Measurements from ENCODE around the gene CLASP2.

DNA sequence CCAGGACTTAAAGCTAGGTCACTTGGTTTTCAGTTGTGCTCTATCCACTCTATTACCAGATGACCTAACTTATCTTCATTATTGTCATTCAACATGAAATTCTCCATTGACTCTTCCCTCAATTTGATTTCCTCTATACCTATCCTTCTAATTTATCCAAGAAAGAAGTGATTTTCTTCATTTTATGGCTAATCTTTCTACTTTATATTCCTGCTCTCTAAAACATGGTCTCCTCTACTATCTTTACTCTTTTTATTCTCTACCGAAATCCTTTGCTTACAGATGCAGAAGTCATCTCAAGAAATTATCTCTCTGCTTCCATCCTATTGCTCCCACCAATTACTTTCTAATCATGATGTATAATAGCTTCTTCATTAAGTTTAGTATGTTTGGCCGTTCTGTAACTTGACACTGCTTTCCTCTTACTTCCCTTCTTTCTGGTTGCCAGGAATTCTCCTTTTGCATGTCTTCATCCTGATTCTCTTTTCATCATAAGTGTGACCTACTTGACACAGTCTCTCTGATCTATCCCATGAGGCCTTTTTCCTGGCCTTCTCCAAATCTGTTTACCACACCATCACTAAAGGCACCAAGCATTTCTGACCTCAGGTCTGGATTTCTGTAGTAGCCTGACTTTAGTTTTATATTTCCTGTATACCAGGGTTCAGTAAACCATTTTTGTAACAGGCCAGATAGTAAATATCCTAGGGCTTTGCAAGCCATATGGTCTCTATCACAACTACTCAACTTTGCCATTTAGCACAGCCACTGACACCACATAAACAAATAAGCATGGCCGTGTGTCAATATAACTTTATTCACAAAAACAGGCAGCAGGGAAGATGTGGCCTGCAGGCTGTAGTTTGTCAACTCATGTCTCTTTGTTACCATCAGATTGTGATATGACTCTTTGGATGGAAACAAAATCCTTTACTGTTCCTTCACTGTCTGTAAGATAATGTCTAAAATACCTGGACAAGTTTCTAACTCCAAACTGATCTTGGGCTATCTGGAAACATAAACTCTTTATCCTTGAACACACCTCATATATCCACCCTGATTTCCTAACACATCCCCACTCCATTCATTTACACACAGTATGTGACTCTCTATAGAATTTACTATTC lies 123.0 kb upstream of the UBP1 start:
- PRO-cap = no peak
- RAMPAGE, long total RNA, 2 experiments = no peak in any of the 2 experiments

GRCh38 chr3:33658574-33659912 lies 59.0 kb downstream of the CLASP2 start:
- PRO-cap = unidirectional peak, minus-strand start at chr3:33659107; bidirectional peak, plus-strand start at chr3:33659665, minus-strand start at chr3:33659651
- RAMPAGE, long total RNA, 2 experiments = start-site peak on the minus strand in 2 of 2 experiments, at chr3:33659102-33659140 at its widest, 21 to 49 reads per replicate

GRCh38 chr3:33717601-33718498 lies at the start of gene CLASP2:
CLASP2 (minus strand) TSS chr3:33718254.
- PRO-cap = bidirectional peak, plus-strand start at chr3:33717813, minus-strand start at chr3:33717755; bidirectional peak, plus-strand start at chr3:33718309, minus-strand start at chr3:33718191
- RAMPAGE, long total RNA, 2 experiments = start-site peak on the minus strand in 1 of 2 experiments, at chr3:33718201-33718257 at its widest, 9 reads per replicate

GRCh38 chr3:33917756-33918424 lies 119.5 kb downstream of the PDCD6IP start:
- PRO-cap = no peak
- RAMPAGE, long total RNA, 2 experiments = no peak in any of the 2 experiments

DNA sequence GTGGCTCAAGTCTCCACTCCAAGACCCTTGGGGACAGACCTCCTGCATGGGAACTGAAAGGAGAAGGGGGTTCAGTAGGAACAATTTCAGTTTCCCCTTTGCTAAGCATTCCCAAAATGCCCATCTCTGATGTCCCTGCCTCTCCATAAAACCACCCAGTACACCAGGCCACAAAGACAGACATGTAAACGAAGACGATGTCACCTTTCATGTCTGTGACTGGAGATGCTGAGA lies 146.1 kb downstream of the DCLK3 start:
- PRO-cap = no peak
- RAMPAGE, long total RNA, 2 experiments = no peak in any of the 2 experiments

- PRO-cap = no peak
- RAMPAGE, long total RNA, 2 experiments = no peak in any of the 2 experiments
Measured at GRCh38 chr3:36913301-36913907, 31.4 kb downstream of the TRANK1 start.

GRCh38 chr3:36933386-36933939 lies 11.4 kb downstream of the TRANK1 start:
- PRO-cap = no peak
- RAMPAGE, long total RNA, 2 experiments = no peak in any of the 2 experiments

GRCh38 chr3:37016491-37017598 lies 23.5 kb downstream of the MLH1 start:
- PRO-cap = no peak
- RAMPAGE, long total RNA, 2 experiments = start-site peak on the plus strand in 1 of 2 experiments, at chr3:37016484-37017050 at its widest, 30 reads per replicate

GRCh38 chr3:37131107-37131791 lies 43.1 kb downstream of the LRRFIP2 start:
- PRO-cap = no peak
- RAMPAGE, long total RNA, 2 experiments = no peak in any of the 2 experiments

DNA sequence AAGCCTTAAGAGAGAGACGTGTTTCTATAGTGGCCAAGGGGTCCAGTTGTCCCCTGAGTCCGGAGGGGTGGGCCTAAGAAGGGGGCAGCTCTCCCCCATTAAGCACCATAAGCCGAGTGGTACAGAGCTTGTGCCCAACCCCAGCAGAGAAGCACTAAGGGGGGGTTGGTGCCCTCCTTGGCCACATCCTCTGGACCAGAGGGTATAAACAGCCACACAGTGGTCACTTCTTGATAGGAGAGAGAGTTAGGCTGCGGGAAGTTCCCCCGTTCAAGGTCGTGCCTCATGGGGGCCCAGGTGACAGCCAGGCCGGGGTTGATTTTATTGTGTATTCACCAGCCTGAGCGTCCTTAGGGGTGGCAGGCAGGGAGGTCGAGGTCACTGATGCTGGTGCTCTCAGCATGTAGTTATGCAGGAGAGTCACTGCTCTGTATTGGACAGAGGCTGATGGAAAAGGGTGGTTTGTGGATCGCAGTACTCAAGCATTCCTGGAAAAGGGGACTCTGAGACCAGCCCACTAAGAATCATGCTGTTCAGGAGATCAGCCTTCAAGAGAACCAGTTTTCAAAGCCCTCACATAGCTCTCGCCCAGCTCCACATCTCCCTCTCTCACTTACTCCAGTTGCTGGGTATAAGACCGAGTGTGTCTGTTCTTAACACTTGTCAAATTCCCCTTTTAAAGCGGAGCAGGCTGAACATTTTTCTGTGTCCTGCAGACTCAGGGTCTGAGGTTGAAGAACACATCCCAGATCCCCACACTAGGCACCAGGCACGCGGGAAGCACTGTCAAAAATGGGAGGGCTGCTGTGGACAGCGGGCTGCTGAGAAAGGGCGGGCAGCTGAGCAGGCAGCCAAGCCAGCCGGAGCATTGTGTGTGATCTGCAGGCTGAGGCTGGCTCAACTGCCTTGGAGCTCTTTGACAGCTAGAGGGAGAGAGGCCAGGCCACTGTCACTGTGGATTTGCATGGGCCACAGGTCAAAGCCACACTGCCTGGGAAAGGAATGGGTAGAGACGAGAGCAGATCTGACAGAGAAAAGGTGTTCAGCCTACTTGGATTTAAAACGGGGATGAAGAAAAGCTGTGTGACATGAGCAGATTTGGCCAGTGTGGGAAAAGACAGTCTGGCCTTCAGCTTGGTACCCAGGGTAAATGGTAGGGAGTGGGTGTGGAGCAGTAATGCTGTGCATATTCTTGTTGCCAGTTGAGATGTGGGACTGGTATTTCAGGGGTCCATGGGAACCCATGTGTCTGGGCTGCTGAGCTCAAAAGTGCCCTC lies 1.8 kb downstream of the ITGA9 start:
- PRO-cap = unidirectional peak, plus-strand start at position 236 of the sequence; bidirectional peak, plus-strand start at position 868 of the sequence, minus-strand start at position 870 of the sequence
- RAMPAGE, long total RNA, 2 experiments = no peak in any of the 2 experiments

- PRO-cap = no peak
- RAMPAGE, long total RNA, 2 experiments = no peak in any of the 2 experiments
Measured at GRCh38 chr3:37466674-37467227, 14.8 kb downstream of the ITGA9 start.

- PRO-cap = no peak
- RAMPAGE, long total RNA, 2 experiments = no peak in any of the 2 experiments
Measured at GRCh38 chr3:37574602-37575149, 122.7 kb downstream of the ITGA9 start.

- PRO-cap = unidirectional peak, plus-strand start at chr3:37629248
- RAMPAGE, long total RNA, 2 experiments = no peak in any of the 2 experiments
Measured at GRCh38 chr3:37628933-37629378, 177.0 kb downstream of the ITGA9 start.

DNA sequence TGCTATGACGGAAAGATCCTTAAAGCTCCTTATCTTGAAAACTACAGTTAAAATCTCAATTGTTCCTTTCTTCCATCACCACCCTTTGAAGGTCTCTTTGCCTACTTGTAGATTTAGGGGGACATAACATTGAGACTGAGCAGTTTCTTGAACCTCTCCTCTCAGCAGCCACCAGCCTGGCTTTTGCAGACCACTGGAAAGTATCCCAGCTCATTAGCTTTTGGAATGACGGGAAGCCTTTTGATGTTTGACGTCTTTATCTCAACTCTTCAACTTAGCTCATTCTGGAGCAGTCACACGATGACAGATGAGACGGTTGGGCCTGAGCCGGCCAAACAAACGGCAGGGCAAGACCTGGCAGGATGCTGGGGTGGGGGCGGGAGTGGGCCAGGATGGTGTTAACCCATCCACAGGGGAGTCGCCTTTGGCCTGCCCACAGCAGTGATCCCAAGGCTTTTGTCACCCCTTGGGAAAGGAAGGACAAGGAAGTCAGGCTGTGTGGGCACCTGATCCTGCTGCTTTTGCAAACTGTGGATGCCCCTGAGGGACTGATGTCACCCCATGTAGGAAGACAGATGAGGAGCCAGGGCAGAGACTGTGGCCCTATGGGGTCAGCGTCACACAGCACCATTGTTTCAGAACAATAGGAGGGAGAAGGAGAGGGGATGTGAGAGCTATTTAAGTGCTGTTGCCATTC lies 122.1 kb upstream of the CTDSPL start:
- PRO-cap = no peak
- RAMPAGE, long total RNA, 2 experiments = no peak in any of the 2 experiments

GRCh38 chr3:37951473-37952318 lies 38.9 kb upstream of the VILL start:
- PRO-cap = no peak
- RAMPAGE, long total RNA, 2 experiments = start-site peak on the plus strand in 1 of 2 experiments, at chr3:37951993-37952152 at its widest, 5 reads per replicate

DNA sequence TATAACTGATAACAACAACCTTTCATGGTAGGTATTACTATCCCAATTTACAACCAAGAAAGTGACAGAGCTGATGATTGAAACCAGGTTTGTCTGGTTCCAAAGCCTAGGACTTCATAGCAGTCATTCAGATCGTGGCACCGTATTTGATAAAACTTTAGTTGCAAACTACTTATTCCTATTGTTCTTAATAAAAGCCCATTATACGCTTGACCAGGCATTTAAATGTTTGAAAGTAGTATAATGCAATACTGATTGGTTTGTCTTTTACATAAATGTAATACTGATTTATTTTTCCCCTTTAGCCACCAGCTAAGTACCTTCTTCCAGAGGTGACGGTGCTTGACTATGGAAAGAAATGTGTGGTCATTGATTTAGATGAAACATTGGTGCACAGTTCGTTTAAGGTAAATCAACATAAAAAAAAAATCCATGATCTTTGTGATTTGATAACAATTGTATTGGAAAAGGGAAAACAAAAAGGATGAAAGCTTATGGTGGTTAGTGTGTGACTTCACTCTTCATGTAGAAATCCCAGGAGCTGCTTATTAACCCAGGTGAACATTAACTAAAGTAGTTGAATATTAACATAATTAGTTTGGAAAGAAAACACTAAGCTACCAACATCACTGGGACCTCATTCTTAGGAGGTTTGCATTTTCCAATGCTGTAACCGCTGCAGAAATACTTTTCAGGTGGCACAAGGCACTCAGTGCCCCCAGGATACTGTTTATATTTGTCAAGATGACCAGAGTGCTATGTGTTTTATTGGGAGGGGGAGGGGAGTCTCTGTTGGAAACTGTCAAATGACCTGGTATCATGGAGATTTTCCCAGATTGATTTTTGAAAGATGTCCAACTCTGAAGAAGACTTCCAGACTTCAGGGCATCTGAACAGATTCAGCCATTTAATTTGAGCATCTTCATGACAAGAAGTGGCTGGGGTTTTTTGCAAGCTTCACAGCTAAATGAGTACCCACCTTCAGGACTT lies 26.0 kb upstream of the VILL start:
- PRO-cap = no peak
- RAMPAGE, long total RNA, 2 experiments = no peak in any of the 2 experiments

GRCh38 chr3:38009603-38010320 lies 19.2 kb downstream of the VILL start:
- PRO-cap = no peak
- RAMPAGE, long total RNA, 2 experiments = no peak in any of the 2 experiments

GRCh38 chr3:38096496-38096695 lies 40.5 kb downstream of the ACAA1 start:
- PRO-cap = no peak
- RAMPAGE, long total RNA, 2 experiments = no peak in any of the 2 experiments

GRCh38 chr3:38125247-38126110 lies 11.4 kb downstream of the ACAA1 start:
- PRO-cap = no peak
- RAMPAGE, long total RNA, 2 experiments = no peak in any of the 2 experiments

DNA sequence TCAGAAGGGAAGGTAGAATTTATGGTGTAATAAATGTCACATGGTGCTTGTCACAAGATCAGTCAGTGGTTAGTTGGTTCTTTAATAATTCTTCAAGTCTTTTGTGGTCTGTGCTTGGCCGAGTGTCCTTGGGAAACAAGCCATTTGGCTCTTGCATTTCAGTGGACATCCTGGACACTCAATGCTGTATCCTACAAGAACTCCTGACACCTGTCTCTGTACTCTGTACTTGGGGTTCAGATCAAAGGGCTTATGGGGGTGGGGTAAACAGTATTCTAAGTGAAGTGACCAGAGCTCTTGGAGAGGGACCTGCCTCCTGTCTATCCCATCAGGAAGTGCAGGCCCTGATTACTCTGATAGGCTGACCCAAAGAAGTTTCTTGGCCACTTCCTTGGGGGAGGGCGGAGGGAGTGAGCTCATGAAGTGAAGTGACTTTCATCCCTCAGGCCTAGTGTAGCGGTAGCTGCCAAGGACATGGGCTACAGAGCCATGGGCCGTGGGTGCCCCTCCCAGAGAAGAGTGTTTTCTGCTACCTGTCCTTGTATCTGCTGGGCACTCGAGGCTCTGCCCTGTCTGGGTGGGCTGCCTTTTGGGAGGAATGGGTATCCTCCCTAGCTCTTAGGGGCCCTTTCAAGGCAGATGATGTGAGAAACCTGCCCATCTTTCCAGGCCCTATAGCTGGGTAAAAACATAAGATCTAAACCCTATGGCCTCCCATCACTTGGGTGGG lies 3.9 kb downstream of the ACVR2B start:
- PRO-cap = no peak
- RAMPAGE, long total RNA, 2 experiments = no peak in any of the 2 experiments